ENCODE data around the genes CCDC170 and IPCEF1.

DNA sequence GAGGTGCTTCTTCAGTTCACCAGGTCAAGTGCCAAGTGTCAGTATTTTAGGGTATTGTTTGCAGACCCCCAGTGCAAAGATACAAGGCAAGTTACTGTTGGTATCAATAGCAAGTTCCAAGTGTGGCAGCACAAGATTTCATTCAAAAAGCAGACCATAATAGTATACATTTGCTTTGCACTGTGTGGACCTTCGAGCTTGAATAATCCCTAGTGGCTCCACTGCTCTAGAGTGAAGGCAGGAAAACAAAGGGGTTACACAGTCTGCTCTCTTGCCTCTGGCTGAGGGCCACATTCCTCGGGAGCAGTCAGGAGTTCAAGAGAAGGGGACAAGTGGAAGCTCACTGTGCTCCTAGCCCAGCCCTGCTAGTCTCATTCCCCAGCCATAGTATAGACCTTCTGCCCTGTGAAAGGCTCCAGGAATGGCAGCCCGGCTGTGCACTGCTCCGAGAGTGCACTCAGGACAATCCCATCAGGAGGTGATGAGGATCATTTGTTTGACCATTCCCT lies 8.3 kb downstream of the IYD start:
- RRBS = no CpG with 5 or more reads among the region's 4 CpGs

DNA sequence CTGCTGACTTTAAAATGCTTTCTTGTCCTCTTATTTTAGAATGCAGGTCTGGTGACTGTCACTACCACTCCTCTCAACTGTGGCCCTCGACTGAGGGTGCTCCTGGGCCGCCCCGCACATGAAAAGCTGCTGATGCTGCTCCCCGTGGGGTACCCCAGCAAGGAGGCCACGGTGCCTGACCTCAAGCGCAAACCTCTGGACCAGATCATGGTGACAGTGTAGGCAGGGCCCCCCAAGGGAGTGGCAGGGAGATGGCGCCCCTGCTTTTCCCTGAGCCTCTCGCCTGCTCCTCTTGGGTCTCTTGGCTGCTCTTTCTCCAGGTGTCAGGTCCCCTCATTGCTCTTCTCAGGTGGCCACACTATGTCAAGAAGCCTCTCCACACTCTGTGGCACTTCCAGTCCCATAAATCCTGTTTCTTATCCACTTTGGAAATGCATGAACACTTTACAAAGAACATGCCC lies 29.2 kb downstream of the IYD start:
- RRBS = no CpG with 5 or more reads among the region's 8 CpGs

- RRBS = no CpG with 5 or more reads among the region's 2 CpGs
Observed at GRCh38 chr6:150679740-150680291, 80.1 kb downstream of the PLEKHG1 start.

DNA sequence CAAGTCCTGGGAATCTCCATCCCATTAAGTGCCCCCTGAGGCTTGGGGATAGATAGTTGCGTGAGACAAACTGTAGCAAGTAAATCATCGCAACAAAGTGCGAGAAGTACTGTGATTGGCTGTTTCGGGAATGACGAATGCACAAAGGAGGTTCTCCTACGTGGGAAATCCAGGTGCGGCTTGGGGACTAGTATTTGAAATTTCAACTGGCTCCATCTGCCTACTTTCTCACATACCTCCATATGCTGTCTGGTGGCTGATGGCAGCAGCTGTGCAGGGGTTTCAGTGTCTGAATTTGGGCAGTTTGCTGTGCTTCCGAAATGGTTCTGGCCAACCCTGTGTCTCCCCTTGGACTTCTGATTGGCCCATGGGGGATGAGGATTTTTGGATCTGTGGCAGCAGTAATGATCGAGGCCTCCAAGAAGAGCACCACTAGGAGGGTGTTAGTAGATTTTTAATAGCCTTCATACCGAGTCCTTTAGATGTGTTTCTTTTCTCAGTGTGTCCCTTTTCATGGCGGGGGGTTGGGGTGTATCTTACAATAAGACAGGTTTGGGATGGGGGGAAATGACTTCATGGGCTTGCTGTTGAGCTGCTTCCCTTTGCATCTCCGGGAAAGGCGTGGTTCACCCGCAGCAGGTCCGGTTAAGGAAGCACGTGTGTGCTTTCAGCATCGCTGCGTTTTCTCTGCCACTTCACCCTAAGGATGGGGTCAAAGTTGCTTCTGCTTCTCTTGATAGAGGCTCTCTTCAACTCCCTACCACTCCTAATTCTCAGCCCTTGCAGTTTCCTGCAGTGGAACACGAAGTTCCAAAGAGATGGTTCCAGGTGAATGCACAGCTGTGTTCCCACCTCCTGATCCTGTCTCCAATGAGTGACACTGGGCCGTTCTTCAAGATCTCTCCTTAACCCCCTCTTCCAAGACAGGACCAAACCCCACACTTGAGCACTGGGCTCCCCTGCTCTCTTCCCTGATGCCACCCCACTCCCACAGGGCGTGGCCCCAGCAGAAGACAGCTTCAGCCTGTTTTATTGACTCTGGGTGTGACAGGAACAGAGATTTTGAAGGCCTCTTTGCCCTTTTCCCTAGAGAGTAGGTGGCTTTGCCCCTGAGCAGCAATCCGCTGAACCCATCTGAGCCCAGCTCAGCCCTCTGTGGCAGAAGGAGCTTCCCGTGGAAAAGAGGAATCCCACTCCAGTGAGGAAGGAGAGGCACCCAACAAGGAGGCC lies 85.0 kb downstream of the PLEKHG1 start:
- RRBS = no CpG with 5 or more reads among the region's 23 CpGs

DNA sequence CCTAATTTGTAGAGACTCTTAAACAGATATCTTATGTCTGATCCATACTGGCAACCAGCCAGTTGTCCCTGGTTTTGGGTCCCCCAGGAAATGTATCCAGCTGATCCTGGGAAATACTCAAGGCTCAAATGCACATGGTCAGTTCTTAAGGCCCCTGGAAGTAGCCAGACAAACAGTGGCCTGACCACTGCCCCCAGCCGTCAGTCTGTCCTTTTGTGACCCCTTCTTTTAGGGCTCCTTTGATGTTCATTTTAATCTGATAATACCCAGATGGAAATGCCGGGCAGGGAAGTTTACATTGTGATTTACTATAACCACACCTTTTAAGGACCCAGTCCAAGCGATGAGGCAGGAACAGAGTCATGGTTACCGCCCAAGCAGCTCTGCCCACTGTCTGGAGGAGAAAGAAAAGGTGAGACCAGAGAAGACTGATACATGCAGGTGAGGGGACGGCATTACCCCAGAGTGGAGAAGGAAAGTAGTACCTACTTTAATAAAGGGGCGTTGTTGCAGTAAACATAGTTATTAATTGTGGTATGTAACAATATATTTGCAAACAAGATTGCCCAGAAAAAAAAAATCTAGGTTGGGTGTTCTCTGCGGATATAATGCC lies 110.5 kb downstream of the PLEKHG1 start:
- RRBS = no CpG with 5 or more reads among the region's 7 CpGs

GRCh38 chr6:150720666-150721945 lies 121.4 kb downstream of the PLEKHG1 start:
- RRBS = no CpG with 5 or more reads among the region's 16 CpGs

DNA sequence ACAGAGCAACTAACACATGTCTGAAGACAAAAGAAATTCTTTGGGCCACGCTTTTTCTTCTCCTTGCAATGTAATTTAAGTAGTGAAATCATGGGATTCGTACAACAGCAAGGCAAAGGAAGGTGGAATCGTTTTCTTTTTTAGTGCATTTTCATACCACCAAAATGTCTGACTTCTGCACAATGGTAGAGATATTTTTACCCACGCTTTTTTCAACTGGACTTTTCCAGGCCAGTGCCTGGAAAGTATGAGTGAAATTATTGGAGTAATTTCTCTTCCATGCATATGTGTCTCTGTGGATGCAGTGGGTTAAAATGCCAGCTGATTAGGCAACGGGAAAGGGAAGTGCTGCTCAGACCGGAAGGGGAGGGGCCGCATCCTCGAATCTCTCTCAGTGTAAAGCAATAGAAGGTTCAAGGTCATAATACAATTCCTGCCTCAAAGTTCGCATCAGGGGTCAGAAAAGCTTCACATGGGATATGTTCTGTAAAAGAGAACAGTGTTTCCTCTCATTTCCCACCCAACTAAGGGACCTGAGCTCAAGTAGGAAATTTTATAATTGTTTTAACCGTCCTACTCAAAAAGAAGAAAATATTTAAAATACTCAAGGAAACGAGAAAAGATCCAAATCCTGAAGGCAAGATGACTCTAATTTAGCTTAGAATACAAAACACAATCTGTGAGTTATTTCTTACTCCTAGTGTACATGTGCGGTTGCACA lies 89.7 kb upstream of the MTHFD1L start:
- RRBS = no CpG with 5 or more reads among the region's 12 CpGs

GRCh38 chr6:150866138-150866895 lies 815 bp downstream of the MTHFD1L start:
- RRBS = 1% methylated on average over 22 of the region's 91 CpGs

GRCh38 chr6:150925135-150925778 lies 59.8 kb downstream of the MTHFD1L start:
- RRBS = no CpG with 5 or more reads among the region's 12 CpGs

GRCh38 chr6:150930854-150931345 lies 65.4 kb downstream of the MTHFD1L start:
- RRBS = no CpG with 5 or more reads among the region's 2 CpGs

GRCh38 chr6:151040739-151041679 lies 175.5 kb downstream of the MTHFD1L start:
- RRBS = no CpG with 5 or more reads among the region's 15 CpGs

DNA sequence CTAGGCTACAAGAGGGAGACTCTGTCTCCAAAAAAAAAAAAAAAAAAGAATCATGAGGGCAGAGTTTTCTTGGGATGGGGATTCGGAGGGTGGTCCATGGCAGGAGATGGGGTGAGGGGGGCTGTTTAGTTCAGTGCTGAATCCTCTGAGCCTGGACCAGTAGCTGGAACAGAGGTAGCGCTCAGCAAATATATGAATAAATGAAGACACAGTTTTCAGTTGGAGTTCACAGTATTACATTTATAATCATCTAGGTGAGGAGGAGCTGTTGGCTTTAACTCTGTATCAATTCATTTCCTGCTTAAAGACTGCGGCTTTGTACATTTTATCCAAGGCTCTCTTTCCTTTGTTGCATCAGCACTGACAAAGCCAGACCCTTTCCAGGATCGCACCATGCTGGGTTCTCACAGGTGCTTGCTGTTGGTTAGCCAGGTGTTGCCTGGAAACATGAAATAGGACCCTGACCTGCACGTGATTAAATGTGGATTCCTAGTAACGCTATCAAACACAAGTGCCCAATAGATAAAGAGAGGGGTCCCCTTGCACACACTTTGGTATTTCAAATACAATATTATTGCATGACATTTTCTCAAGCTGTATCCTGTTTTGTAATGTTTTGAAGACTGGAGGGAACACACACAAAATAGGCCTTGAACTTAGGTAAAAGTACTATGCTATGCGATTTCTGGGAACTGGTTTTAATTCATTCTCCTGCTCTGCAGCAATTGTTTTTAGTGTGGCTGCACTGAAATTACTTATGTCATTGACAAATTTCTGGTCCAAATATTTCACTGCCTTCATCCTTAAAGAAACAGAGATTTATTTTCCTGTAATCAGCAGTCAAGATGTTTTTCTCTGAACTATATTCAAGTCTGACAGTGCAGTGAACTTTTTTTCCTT lies 73.2 kb downstream of the AKAP12 start:
- RRBS = no CpG with 5 or more reads among the region's 7 CpGs

DNA sequence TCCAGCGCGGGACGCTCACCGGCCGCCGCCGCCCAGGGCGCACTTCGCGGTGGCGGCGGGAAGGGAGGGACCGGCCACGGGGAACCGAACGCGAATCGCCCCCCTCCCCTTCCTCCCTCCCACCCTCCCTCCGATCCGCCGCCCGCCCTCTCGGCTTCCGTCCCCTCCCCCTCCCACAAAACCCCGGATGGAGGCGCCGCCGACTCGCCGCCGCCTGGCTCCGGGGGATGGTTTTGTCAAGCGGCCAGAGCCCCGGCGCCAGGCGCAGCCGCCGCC lies 518 bp downstream of the ZBTB2 start:
- RRBS = 1% methylated on average over 23 of the region's 38 CpGs

- RRBS = no CpG with 5 or more reads among the region's 4 CpGs
Observed at GRCh38 chr6:151436367-151437101, 15.4 kb downstream of the RMND1 start.

DNA sequence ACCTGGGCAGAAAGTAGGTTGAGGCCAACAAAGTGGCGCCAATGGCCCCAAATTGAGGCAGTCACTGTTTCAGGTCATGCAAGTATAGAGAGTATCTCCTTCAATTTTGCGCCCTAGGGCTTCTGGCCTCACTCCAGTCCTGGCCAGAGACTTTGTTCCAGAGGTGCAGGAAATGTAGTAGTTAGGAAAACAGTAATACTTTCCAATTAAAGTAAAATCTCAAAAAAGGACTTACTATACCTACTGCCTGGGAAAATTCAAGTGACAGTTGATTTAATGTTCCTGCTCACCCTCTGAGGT lies 832 bp downstream of the ARMT1 start:
- RRBS = no CpG with 5 or more reads among the region's 2 CpGs

- RRBS = 5% methylated on average over 31 of the region's 69 CpGs
Observed at GRCh38 chr6:151493577-151494247, at the start of gene CCDC170. Gene CCDC170, plus strand, starts transcription at chr6:151494017.

DNA sequence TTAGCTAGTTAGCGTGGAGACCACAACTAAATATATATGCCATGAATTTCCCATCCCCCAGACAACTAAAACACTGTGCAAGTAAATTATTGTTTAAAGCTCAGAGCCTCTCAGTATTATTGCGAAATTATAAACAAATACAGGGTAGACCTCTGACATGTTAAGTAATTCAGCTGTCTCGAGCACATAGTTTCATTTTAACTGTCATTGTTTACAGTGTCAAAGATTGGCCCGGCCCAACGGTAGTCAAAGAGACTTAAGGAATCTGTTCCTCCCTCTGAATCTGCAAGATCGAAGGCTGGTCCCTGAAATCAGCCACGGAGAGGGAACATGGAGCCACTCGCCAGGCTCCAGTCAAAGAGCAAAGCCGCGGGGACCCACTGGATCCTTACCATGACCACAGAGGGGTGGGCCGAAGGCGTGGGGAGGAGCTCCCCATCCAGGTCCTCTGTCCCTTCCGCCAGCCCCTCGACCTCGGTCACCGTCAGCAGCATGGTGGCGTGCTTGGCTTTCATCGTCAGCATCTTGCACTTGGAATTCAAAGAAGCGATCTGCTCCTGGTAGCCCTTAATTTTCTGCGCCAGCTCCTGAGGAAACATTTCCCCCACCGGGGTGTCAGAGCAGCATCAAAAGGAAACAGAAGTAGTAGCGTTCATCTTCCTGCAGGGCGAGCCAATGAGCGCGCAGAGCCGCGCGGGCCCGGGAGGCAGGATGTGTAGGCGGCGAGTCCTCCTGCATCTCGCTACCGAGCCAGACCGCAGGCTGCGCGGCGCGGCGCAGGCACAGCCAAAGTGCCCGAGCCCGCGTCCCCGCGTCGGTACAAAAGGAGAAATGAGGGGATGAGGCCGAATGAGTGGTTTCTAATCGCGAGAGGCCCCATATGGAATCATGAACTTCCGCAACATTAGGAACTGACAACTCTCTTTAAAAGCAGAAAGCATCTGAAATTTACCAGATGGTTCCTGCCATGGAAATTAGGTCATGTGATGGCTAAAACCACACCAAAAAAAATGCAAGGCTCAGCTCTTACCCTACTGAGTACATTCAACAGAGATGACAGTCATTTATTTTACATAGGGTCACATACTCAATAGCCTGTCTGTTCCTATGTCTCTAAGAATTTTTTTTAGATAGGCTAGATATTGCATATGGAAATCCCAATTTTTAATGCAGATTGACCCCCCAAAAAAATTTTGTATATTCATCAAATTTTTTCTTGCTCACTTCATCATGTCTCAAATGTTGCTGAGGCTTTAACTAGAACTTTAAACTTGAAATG lies 335.2 kb downstream of the SYNE1 start:
- RRBS = 2% methylated on average over 8 of the region's 49 CpGs

GRCh38 chr6:152572222-152572845 lies 64.8 kb downstream of the SYNE1 start:
- RRBS = no CpG with 5 or more reads among the region's 7 CpGs

DNA sequence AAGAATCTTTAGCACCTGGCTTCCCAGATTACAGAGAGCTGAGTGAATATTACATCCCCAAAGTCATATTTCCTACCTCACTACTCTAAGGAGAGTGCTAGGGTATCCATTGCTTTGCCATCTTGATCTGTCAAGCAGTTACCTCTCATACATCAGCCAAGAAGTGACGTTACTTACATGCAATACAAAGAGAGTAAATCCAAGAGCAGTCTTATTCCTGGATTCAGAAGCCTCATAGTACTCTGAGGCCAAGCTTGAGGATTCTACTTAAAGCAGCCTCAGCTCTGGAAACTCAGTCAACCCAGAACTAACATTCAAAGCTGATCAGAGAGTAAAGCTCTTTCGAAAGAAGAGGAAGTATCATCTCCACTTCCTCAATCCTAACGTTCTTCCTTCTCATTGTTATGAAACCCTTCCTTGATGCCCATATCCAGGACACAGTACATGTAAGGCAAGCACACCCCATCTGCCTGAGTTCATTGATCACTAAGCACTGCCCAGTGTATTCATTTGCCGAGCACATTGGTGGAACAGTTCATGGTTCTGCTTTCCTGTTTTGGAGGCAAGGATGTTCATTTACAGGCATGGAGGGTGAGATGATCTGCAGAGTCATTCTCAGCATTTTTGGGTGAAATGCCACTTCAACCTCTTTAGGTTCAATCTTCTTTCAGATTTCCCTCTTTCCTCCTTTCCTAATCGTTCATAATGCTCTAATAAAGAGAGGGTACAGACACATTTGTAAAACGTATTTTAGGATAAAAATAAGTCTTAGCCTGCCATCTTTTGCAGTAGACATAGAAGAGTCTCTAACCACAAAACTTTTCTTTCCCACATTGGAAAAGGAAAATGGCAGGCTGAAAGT lies at the start of gene IPCEF1:
Gene IPCEF1 (minus strand): TSS at position 309 of the 862 bp plus-strand sequence.
- RRBS = no CpG with 5 or more reads among the region's 6 CpGs

GRCh38 chr6:154441848-154442422 lies 68.5 kb downstream of the CNKSR3 start:
- RRBS = no CpG with 5 or more reads among the region's 21 CpGs